Measurements from ENCODE around the genes PKNOX2, EI24, PATE3 and RPUSD4.

DNA sequence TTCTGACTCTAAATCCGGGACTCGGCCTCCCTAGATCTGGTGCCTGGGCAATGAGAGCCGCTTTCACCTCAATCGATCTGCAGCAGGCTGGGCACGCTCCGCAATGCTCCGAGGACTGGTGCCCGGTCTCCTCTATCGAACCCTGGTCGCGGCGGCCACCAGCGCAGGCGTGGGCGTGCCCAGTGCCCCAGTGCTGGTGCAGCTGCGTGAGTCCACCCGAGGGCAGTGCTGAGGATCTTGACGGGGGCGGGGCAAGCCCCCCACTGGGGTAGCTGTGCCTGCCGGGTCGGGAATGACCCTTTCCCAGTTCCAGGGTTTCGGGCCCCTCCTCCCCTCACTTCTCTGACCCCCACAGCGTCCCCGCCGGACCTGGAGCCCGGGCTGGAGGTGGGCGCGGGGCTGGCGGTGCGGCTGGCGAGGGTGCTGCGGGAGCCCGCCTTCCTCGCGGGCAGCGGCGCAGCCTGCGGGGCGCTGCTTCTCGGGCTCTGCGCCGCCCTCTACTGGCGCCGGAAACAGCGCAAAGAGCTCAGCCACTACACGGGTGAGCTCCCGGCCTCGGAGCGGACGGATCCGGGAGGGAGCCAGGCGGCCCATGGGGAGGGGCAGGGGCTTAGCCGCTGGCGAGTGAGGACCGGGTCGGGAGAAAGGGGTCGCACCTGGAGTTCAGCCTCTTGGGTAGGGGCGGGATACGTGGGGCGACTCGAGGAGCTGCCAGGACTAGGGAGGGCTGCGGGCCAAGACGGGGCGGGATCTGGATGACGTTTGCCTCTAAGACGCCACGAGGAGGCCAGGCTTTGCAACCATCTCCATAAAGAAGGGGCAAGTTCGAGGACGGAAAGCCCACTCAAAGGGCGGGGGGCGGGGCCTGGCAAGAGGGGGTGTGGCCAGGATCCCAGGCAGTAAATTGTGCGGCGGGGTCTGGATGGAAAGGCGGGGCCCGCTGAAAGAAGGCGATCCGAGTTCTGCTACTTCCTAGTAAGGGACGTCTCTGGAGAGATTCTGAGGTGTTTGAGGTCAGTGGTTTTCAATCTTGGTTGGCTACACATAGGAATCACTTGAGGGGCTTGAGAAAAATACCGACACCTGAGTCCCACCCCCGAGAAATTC, 11.0 kb downstream of the ROBO3 start:
- PRO-cap: bidirectional peak, plus-strand start at position 558 of the sequence, minus-strand start at position 422 of the sequence; bidirectional peak, plus-strand start at position 925 of the sequence, minus-strand start at position 719 of the sequence

DNA sequence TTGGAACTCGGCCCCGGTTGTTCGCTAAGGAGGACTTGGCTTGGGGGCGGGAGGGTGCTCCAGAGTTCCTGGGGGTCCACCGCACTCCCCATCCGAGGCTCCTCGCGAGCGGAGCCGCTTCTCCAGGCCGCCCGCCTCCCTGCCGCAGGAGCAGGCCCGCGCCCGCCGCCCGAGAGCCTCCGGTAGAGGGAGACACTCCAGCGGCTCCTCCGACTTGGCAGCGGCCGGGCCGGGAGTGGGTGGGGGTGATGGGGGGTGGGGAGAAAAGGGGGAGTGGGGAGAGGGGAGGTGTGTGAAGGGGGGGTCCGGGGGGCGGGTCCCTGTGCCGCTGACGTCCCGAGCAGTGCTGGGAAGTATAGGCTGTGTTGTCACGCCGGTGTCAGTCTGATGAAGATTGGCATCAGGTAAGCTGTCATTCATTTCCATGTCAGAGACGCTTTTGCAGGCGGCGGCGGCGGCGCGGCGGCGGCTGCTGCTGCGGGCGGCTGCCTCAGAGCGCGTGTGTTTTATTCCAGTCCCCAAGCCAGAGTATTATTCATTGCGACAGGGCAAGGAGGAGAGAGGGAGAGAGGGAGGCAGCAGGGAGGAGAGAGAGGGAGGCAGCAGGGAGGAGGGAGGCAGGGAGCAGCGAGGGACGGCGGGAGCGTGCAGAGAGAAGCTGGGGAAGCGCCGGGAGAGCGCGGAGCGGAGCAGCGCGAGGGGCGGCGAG, at the start of gene PKNOX2:
TSS of gene PKNOX2 (plus strand) at position 379 of the 709 bp plus-strand sequence.
- PRO-cap: unidirectional peak, plus-strand start at position 650 of the sequence

- PRO-cap: bidirectional peak, plus-strand start at chr11:125165512, minus-strand start at chr11:125165180; bidirectional peak, plus-strand start at chr11:125165794, minus-strand start at chr11:125165766
Observed at GRCh38 chr11:125165082-125166254, 917 bp downstream of the PKNOX2 start.

- PRO-cap: unidirectional peak, minus-strand start at chr11:125167383
Observed at GRCh38 chr11:125167141-125168131, 2.9 kb downstream of the PKNOX2 start.

- PRO-cap: no peak
Observed at GRCh38 chr11:125168132-125168672, 3.7 kb downstream of the PKNOX2 start.

DNA sequence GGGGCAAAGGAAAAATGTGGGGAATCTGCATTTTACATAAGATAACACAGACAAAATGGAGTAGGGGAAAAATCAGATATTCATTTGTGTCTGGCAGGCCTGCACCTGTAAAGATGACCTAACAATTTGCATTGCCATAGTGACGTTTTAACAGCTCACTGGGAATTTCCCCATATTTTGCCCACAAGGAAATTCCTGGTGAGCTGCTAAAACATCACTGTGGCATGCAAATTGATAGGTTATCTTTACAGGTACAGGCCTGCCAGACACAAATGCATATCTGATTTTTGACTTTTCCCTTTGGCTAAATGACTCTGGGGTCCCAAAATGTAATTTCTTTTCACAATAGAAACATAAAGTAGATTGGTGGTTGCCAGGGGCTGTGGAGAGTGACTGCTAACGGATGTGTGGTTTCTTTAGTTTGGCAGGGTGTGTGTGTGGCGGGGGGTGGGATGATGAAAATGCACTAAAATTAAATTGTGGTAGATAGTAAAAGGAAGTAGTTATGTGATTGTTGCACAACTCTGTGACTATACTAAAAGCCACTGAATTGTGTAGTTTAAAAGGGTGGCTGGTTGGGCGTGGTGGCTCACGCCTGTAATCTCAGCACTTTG, 18.3 kb upstream of the FEZ1 start:
- PRO-cap: no peak

DNA sequence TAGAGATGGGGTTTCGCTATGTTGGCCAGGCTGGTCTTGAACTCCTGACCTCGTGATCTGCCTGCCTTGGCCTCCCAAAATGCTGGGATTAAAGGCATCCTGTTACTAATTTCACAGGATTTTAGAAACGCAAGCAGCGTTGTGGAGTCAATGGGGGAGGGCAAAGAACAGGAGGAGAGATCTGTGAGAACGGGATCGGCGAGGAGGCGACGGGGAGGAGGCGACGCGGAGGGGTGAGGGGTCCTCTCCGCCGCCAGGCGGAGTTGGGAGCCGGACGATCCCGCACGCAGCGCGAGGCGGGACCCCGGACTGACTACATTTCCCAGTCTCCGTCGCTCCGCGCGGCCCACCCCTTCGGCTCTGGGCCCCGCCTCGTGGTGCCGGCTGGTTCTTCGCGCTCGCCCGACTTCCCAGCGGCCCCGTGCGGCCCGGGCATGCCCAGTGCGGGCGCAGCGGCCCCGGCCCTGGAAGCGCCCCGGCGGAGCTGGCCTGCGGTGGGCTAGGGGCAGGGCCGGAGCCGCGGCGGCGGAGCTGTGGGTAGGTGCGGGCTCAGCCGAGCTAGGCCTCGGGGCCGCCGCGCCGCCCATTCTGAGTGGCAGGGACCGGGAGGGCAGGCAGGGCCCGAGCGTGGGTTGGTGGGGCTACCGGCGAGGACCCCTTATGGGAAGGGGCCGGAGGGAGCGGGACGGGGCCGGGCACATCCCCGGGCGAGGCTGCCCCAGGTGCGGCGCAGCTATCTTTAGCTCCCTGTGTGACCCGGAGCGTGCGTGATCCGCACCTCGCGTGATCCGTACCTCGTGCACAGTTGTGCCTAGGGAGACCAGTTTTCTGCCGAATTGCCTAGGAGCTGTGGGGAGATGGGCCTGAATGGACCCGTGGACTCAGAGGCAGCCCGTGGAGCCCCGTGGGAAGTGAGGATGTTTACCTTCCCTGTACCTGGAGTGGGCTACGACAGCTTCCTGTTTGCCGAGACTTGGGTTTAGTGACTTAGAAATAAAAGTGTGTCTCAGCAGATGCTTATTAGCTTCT, at the start of gene EI24:
TSS of gene EI24 (plus strand) at position 441 of the 1,029 bp plus-strand sequence.
- PRO-cap: bidirectional peak, plus-strand start at position 441 of the sequence, minus-strand start at position 265 of the sequence

GRCh38 chr11:125787864-125788310, at the start of gene PATE3:
PATE3 (plus strand) TSS chr11:125788127.
- PRO-cap: no peak

GRCh38 chr11:125959782-125960760, 14.2 kb downstream of the VSIG10L2 start:
- PRO-cap: no peak

- PRO-cap: bidirectional peak, plus-strand start at chr11:126113841, minus-strand start at chr11:126113674
Observed at GRCh38 chr11:126113366-126114090, 50.9 kb upstream of the CDON start.

GRCh38 chr11:126210701-126211883, at the start of gene RPUSD4:
RPUSD4 (minus strand) TSS chr11:126211650.
- PRO-cap: bidirectional peak, plus-strand start at chr11:126211405, minus-strand start at chr11:126211244; bidirectional peak, plus-strand start at chr11:126211809, minus-strand start at chr11:126211643

DNA sequence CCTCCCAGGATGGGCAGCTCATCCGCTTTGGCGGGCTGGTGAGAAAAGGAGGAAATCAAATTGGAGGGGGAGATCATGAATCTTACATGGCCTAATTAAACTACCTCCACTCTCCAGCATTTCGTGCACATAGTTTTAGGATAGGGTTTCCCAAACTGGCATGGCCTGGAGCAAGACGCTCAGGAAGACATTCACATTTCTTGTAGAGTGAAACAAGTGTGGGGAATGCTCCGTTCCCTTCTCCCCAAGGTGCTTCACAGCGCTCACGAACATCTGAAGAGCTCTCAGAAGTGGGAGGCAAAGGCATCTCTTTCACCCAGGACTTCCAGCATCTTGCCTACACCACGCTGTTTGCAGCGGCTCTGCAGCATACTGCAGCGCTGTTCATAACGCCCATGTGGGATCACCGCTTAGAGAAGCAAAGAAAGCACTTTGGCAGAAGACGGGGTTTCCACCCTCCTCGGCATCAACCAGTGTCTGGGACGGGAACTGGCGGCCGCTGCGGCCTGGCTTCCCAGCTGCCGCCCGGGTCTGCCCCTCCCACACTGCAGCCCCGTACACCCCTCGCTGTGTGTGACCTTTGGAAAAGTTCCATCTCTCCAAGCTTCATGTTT, 702 bp upstream of the TIRAP start:
- PRO-cap: bidirectional peak, plus-strand start at position 476 of the sequence, minus-strand start at position 491 of the sequence; bidirectional peak, plus-strand start outside the sequence, minus-strand start at position 533 of the sequence

GRCh38 chr11:126339751-126340417, 15.6 kb upstream of the ST3GAL4 start:
- PRO-cap: unidirectional peak, minus-strand start at chr11:126340135

DNA sequence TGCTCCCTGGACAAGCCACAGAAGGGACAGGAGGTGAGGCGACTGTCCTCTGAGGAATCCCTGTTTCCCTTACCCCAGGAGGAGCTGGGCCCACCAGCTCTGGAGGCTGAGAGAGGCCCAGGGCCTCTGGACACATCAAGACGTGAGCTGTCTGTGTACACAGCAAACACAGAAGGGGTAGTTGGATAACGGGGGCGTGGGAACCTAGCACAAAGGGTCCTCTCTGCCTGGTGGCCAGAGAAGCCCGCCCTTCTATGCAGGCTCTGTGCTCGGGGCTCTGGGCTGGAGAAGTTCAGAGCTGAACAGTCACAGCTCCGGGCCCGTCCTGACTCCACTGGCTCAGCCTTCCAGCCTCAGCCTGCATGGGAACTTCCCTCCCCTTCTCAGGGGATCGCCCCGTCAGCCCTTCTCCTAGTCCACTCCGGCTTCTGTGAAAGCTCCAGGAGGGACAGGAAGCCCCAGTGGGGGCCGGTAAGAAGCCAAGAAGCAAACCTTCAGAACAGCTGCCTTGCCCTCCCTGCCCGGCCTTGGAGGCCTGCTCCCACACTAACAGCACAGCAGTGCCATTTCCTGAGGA, 119.5 kb downstream of the ST3GAL4 start:
- PRO-cap: no peak

GRCh38 chr11:126478062-126478336, 122.5 kb downstream of the ST3GAL4 start:
- PRO-cap: no peak

DNA sequence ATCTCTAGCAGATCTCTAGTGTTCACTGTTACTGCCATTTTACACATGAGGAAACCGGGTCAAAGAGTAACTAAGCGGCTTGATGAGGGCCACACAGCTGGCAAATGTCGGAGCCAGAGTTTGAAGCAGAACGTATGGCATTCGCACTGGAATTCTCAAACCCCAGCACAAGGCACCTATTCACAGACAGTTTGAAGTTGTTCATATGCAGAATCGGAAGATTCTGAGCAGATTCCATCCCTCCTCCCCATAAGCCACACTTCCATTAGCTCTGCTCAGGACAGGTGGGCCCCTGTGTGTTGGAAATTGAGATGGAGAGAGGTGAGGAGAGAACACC, 275.7 kb downstream of the ST3GAL4 start:
- PRO-cap: no peak

GRCh38 chr11:126917797-126918070, 82.8 kb downstream of the KIRREL3 start:
- PRO-cap: no peak

DNA sequence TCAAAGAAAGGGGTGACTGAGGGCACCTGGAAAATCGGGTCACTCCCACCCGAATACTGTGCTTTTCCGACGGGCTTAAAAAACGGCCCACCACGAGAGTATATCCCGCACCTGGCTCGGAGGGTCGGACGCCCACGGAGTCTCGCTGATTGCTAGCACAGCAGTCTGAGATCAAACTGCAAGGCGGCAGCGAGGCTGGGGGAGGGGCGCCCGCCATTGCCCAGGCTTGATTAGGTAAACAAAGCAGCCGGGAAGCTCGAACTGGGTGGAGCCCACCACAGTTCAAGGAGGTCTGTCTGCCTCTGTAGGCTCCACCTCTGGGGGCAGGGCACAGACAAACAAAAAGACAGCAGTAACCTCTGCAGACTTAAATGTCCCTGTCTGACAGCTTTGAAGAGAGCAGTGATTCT, 362.8 kb upstream of the KIRREL3 start:
- PRO-cap: no peak

DNA sequence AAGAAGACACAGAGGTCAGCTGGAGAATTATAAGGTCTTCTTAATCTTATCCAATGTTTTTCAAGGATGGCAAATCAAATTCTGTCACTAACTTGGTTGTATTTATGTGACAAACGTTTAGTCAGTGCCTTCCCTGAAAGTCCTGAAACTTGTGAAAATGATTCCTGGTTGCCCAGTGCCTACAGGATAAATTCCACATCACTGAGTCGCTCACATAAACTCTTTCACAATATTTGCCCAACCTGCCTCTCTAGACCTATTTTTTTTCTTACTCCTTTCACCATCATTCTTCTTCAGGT, 379.7 kb downstream of the ETS1 start:
- PRO-cap: no peak

- PRO-cap: no peak
Observed at GRCh38 chr11:128260969-128261272, 326.4 kb downstream of the ETS1 start.